Osteoblast (primary cell): ENCODE measurements around the gene SHMT2.

GRCh38 chr12:57077835-57078601, 573 bp downstream of the NEMP1 start:
- CAGE, long polyA plus RNA: no peak
- RRBS: 2% methylated on average over 8 of the region's 38 CpGs

- CAGE, long polyA plus RNA: no peak
- RRBS: no CpG with 5 or more reads among the region's 7 CpGs
These were observed 7.3 kb downstream of the NAB2 start for GRCh38 chr12:57095963-57096769.

DNA sequence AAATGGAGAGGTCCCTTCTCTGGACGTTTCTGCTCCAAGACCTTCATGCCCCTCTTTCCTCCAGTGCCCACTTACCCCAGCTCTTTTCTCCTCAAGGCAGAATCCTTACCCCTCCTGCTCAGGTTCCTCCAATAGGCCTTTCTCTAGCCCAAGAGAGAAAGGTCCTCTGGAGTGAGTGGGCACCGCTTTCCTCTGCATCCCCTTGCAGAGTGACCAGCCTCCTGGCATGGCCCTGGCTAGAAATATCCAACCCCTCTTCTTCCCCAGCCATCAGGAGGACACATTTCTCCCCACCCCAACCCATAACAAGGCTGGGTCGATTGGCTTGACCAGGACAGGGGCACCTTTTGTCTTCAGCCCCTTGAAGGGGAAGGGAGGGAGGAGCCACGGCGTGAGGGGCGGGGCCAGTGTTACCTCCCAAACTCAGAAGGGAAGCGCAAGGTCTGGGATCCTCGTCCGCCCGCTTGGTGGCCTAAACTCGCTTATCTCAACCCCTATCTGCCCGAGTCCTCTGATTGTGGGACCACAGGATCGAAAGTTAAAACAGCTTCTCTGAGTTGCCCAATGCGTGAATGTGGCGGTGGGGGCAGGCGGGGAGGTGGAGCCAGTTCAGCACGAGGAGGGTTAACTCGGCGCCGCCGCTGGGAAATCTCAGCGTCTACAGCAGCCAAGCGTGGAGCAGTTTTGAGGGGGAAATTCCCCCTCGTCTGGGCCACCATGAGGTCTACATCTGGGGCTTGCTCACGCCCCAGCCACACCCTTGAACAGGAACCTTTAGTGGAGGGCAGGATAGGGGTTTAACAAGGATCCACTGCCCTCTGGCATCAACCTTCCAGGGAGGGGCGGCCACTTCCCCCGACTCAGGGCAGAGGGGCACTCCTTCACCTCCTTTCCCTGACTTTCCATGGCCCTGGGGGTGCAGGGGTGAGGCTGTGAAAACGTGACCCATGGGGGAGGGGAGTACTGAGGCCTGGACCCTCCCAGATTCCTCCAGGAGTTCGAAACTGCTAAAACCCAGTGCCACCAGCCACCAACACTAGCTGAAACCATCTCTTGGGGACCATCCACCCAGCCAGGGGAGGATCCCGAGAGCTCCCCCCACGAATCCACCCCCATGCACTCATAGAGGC, 829 bp downstream of the STAT6 start:
- CAGE, long polyA plus RNA: no peak
- RRBS: no CpG with 5 or more reads among the region's 31 CpGs

DNA sequence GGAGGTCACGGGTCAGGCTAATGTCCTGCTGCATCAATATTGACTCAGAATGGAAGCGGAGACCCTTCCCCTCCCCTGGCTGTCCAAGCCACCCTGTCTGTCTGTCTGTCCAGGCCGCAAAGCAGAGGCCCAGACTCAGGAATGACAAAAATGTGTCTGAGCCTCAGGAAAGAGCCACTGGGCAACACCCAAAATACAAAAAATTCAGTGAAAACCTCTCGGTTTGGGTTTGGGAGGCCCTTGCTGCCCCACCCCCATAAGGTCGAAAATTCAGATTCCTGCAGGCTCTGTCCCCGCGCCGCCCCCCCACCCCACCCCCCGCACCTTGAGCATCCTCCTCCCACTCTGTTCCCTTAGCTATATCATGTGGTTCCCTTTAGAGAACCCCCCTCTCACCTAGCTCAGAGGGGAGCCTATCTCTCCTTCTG, 5.1 kb downstream of the LRP1 start:
- CAGE, long polyA plus RNA: no peak
- RRBS: no CpG with 5 or more reads among the region's 9 CpGs

DNA sequence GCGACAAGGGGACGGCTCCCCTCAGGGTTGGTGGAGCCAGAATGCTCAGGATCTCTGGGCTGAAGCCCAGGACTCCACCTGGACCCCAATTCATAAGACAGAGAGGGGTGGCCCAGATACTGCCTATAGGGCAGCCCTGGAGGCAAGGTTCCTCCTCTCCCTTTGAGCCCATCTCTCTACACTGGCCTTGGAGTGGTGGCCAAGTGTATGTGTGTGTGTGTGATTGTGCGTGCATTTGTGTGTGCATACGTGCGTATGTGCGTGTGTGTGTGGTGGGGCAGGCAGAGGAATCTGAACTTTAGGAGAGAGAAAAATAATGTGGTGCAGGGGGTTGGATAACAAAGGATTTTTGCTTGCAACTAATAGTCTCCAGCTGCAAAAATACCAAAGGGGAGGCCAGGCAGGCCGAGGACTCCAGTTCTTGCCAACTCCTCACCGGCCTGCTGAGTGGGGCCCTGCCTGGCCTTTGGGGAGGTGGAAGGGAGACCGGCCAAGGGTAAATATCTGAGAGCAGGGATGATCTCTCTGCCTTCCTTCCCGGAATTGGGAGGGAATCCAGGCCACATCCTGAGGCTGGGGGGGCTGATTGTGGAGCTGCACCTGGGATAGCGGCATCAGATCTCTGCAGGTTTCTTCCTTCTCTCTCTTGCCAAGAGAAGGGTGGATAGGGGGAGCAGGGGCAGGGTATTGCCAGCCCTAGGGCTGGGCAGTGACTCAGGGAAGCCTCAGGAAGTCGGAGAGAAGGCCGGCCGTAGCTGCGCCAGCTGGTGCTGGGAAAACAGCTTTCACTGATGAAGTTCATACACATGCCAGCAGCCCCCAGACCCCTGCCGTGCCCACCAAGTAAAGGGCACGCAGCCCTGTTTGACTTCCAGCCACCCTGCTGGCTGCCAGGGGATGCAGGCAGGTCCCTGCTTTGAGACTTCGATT, 23.5 kb downstream of the LRP1 start:
- CAGE, long polyA plus RNA: no peak
- RRBS: 2% methylated on average over 2 of the region's 18 CpGs

GRCh38 chr12:57185452-57186062, 31.0 kb upstream of the NXPH4 start:
- CAGE, long polyA plus RNA: no peak
- RRBS: 80% methylated on average over 9 of the region's 31 CpGs

DNA sequence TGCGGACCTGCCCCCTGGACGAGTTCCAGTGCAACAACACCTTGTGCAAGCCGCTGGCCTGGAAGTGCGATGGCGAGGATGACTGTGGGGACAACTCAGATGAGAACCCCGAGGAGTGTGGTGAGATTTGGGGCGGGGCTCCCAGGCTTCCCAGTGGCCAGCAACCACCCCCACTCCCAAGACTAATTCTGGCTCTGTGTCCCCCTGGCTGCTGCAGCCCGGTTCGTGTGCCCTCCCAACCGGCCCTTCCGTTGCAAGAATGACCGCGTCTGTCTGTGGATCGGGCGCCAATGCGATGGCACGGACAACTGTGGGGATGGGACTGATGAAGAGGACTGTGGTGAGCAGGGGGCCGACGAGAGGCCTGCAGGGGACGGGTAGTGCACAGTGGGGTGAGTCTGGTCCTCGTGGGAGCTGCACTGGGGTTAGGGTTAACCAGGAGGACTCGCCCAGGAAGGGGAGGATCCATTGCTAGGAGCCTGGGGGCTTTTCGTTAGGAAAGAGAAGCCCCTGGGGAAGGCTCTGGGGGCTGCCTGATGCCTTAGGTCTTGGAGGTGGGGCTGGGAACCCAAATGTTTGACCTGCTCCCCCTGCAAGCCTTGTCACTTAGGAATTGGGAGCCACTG, 12.1 kb upstream of the NXPH4 start:
- CAGE, long polyA plus RNA: no peak
- RRBS: no CpG with 5 or more reads among the region's 23 CpGs

DNA sequence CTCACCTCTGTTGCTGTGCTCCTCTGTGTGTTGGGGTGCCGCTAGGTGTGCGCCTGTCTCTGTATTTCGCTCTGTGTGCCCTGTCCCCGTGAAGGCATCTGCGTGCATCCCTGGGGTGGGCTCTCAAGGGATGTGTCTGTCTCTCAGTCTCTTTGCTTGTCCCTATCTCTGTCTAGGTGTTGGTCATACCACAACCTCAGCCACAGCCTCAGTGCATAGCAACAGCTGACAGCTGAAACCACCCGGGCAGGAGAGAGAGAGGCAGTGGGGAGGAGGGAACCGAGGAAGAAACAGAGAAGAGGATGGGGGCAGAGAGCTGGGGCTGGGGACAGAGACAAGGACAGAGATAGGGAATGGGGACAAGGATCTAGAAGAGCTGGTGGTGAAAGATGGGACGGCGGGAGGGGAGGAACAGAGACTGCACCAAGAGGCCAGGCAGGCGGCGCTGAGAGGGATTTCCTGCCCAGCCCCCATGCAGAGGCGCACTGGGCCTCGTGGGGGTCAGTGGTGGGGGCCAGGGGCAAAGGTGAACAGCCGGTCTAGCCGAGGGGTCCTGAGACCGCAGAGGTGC, 850 bp upstream of the NXPH4 start:
- CAGE, long polyA plus RNA: no peak
- RRBS: no CpG with 5 or more reads among the region's 16 CpGs

DNA sequence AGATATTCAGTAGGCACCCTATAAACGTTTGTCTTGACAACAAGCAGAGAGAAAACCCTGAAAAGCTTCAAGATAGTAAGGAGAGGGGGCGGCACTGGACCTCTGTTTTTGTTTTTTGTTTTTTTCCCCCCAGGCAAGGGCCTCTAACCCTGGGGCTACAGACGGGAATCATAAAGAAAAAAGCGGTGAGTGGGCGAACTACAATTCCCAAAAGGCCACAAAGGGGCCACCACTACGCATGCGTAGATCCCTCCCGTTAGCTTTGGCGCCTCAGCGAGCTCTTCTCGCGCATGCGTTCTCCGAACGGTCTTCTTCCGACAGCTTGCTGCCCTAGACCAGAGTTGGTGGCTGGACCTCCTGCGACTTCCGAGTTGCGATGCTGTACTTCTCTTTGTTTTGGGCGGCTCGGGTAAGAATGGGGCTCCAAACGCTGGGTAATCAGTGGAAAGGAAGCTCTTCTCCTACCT, at the start of gene SHMT2:
Gene SHMT2 (plus strand): TSS at position 309 of the 467 bp plus-strand sequence.
- CAGE, long polyA plus RNA: start-site peak on the plus strand centred at position 334 of the sequence, 57 bp wide, 530 and 207 reads in 2 replicates
- RRBS: no CpG with 5 or more reads among the region's 22 CpGs

DNA sequence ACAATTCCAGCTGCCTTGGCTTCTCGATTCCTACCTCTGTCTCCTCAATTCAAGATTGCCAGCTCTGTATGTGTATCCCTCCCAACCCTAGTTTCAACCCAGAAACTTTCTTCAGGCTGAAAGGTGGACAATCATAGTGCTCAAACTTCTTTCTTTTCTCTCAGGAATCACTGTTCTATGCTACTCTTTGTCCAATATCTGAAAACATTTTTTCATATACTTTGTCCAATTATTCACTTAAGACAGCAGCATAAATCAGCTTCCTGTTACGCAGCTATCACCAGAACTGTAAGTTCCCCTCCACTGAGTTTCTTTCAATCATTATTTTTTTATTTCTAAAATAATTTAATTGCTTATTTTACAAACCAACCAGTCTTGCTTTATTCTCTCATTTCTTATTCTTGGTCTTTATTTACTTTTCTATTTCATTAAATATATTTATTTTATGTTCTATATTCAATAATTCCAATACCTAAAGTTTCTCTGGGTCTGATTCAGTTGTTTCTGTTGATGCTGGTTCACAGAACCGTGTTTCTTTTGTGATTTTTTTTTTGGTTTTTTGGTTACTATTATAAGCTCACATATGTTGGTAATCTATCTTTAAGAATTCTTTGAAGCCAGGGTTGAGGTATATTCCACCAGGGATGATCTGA, 63.2 kb downstream of the R3HDM2 start:
- CAGE, long polyA plus RNA: no peak
- RRBS: no CpG with 5 or more reads among the region's 3 CpGs

GRCh38 chr12:57417881-57418872, 12.7 kb downstream of the R3HDM2 start:
- CAGE, long polyA plus RNA: no peak
- RRBS: no CpG with 5 or more reads among the region's 14 CpGs

DNA sequence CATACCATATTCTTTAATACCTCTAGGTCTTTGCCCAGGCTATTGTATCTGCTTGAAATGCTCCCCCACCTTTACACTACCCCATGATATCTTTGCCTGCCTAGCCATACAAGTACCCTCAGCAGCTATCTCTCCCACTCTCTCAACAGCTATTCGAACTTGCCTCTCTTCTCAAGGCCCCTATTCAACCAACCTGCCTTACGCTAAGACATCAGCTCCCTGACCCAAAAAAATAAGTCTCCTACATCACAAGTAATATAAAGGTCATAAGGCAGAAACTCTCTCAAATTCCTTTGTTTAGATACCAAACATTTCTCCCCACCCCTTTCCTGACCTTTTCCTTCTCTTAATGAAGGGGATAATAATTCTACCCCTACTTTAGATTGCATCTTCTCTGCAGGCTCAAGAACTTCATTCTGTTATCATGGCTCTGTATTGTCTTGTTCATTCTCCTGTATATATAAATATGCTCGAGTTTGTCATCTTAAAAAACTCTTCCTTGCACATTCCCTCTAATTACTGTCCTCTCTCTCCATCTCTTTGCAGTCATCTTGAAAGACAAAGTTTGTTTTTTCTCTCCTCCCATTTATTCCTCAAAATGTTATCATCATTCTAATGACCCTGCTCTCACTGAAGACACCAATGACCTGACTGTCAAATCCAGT, 11.0 kb downstream of the R3HDM2 start:
- CAGE, long polyA plus RNA: no peak
- RRBS: no CpG with 5 or more reads among the region's 3 CpGs

- CAGE, long polyA plus RNA: no peak
- RRBS: no CpG with 5 or more reads among the region's 13 CpGs
These were observed 2.8 kb upstream of the INHBE start for GRCh38 chr12:57451896-57453167.

DNA sequence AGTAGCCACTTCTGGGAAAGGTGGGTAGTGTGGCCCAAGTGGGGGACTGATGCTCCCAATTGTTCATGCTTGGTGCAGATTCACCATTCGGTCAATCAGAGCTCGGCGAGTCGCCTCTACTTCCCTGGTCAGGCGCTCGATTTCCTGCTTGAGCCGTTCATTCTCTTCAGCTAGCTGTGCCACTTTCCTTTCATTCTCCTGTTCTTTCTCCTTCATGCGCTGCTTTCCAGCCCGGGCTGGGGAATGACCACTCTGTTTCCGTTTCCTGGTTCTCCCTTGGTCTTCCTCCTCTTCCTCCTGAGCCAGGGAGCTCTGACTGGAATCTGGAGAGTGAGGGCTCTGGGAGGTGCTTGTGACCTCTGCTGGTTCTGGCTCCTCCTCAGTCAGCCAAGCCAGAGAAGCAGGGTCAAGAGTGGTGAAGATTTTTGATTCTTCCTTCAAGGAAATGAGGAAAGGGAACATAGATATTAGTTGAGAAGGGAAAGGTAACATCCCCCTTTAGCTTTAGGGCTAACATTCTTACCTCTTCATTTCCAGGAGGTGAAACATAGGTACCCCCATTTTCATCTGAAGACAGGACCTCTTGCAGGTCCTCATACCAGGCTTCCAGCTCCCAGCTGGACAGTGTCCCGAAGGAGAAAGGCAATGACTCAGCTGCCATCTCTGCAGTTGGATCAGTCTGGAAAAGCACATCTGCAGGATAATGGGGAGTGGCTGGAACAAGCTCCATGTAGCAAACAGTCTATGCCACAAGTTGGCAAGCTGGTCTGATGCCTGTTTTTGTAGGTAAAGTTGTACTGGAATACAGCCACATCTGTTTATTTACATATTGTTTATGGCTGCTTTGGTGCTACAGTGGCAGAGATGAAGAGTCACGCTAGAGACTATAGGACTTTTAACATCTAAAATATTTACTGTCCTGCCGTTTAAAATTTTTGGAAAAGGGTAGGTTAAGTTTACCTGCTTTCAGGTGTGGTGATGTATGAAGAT, 3.3 kb downstream of the DDIT3 start:
- CAGE, long polyA plus RNA: no peak
- RRBS: no CpG with 5 or more reads among the region's 13 CpGs

DNA sequence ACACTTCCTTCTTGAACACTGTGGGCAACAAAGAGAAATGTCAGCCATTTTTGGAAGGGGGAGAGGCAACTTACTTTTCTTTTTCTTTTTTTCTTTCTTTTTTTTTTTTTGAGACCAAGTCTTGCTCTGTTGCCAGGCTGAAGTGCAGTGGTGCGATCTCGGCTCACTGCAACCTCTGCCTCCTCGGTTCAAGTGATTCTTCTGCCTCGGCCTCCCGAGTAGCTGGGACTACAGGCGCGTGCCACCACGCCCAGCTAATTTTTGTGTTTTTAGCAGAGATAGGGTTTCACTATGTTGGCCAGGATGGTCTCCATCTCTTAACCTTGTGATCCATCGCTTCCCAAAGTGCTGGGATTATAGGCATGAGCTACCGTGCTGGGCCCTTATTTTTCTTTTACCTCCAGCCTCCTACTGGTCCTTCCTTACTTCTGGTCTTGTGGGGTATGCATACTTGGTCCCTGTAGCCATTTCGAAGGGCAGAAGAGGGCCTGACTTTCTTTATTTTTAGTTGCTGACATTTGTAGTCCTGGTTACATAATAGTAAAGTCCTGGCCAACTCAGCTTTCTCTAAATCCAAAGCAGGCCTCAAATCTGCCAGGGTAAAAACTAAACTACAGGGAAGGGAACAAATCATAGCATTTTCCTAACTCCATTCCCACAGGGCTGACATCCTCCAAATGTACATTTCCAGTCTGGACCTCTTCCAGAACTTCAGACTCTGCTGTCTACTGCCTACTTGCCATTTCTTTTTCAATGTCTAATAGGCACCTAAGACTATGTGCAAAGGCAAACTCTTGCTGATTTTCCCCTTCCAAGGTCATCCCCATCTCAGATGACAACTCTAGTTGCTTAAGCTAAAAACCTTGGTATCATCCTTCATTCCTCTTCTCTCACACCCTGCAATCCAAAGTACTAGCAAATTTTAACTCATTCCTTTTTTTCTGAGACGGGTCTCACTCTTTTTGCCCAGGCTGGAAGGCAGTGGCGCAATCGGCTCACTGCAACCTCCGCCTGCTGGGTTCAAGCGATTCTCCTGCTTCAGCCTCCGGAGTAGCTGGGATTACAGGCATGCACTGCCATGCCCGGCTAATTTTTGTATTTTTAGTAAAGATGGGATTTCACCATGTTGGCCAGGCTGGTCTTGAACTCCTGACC, 2.2 kb downstream of the DDIT3 start:
- CAGE, long polyA plus RNA: no peak
- RRBS: no CpG with 5 or more reads among the region's 18 CpGs

DNA sequence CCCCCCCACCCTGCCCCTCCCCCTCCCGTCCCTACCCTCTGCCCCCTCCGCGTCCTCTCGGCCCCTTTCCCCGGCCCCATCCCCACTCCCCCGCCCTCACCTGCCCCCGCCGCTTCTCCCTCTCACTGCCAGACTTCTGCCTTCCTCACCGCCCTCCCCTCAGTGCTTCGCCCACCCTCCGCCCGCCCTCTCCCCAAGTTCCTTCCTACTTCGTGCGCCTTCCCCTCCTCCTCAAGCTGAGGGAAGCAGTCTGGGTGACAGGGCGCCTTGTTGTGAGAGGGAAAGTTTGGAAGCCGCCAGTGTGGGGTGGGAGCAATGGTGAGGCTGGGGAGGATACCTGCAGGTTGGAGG, 381 bp downstream of the MBD6 start:
- CAGE, long polyA plus RNA: no peak
- RRBS: 2% methylated on average over 4 of the region's 16 CpGs

- CAGE, long polyA plus RNA: no peak
- RRBS: no CpG with 5 or more reads among the region's 46 CpGs
These were observed 790 bp downstream of the DCTN2 start for GRCh38 chr12:57545794-57547010.

DNA sequence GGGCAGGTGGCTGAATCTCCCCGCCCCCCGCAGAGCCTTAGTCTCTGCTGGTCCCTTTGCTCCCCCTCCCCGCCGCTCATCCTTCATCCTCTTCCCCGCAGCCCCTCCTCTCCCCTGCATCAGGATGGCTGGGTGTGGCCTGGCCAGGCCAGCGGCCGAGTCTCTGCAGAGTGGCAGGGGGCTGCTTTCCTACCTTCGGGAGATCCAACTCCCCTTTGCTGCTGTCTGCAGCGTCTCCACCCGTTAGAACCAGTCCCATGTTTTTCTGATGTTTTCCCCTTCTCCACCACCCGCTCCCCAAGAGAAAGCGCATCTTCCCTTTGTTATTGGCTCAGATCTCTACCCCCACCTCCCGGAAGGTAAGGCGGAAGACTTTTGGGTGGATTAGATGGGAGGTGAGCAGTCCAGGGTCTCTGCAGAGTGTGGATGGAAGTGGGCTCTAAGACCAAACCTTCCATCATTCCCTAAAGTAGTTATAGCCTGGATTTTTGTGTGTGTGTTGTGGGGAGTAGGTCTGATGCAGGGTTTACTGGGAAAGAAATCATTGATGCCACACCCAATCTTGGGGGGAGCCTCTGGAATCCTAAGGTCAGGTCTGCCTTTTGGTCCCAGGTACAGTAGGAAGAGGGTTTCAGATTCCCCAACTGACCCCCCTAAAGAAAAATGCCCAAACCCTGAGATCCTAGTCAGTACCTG, 737 bp downstream of the KIF5A start:
- CAGE, long polyA plus RNA: no peak
- RRBS: no CpG with 5 or more reads among the region's 14 CpGs

DNA sequence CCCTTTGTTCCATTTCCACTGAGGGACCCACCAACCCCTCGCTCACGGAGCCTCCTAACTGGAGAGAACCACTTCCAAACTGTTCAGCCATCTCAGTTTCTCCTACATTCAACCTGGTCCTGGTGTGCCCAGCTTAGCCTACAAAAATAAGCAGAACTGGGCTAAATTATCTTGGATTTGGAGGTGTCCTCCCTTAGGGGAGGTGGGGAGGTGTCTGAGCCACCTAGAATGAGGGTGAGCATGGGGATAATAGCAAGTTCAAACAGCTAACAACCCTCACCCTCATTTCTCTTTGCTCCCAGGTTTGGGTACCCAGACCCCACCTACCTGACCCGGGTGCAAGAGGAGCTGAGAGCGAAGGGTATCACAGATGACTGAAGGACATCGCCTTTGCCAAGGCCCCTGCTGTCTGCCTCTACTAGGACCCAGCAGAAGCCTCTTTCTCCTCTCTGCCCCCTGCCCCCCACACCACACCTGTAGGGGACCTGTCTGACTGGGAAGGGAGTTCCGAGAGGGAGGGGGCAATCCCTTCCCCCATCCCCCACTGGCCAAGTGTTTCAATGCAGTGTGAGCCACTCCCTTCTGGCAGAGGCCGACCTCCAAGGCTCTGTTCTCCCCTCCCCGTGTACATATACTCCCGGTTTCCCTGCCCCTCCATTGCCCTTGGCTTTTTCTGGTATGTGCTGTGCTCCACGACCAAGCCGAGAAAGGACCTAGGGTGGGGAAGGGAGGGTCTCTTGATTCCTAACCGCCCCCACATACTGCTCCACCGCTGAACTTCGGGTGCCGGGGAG, 2.3 kb upstream of the ARHGEF25 start:
- CAGE, long polyA plus RNA: no peak
- RRBS: 93% methylated on average over 1 of the region's 15 CpGs

DNA sequence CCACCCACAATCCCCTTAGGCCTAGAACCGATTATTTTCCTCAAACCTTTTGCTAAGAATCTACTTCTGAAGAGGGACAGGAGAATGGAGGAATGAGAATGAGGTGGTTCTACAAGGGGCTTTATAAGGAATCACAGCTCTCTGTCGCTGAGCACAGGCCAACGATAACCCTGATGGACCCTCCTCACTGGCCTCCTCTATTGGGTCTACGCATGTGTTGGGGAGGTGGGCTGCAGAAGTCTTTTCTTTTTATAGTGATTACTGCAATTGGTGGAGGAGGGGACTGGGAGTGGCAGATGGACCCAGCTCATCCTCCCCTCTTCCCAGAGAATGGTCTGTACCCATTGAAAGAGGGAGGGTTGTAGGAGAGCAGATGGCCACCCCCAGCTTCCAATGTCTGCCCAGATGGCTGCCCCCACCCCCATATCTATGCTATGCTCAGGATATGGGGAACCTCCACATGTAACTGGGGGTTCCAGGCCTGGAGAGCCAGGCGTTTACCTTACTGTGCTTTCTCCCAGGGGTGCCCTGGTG, 1.1 kb downstream of the ARHGEF25 start:
- CAGE, long polyA plus RNA: no peak
- RRBS: no CpG with 5 or more reads among the region's 5 CpGs